Vermiform appendix (tissue), 1 donor: ENCODE results near the gene SP140.

DNA sequence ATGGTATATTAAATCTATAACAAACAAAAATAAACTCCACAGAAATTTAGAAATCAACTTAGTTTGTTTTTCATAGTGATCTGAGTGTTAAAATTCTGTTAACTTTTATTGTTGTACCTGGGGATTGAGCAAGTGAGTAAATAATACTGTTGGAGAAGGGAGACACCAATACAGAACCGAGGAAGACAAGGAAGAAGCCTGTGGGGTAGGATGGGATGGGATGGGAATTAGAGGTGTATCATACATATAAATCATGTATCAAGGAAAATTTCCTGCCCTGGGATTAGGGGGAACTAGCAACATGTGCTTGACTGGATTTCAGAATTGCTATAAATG lies 53.2 kb downstream of the SP110 start:
- PRO-cap = no peak

DNA sequence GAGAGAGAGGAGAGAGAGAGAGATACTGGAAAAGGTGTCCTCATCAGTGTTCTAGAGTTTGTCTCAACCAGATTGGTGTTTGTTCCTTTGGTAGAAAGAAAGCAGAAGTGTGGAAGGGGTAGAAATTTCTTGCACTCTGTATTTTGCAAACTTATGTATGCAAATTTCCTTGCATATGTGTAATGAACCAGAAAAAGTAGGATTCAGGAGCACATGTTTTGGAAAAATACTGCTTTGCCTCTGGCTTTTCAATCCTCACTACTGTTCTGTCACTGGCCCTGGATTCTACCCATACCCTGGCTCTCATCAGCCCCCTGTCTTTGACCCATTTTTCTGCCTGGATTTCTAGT lies 1.0 kb upstream of the SP140 start:
- PRO-cap = unidirectional peak, minus-strand start at position 109 of the sequence

GRCh38 chr2:230225371-230226257 lies at the start of gene SP140:
TSS of gene SP140 (plus strand) at chr2:230225736.
- PRO-cap = bidirectional peak, plus-strand start at chr2:230225742, minus-strand start at chr2:230225654

DNA sequence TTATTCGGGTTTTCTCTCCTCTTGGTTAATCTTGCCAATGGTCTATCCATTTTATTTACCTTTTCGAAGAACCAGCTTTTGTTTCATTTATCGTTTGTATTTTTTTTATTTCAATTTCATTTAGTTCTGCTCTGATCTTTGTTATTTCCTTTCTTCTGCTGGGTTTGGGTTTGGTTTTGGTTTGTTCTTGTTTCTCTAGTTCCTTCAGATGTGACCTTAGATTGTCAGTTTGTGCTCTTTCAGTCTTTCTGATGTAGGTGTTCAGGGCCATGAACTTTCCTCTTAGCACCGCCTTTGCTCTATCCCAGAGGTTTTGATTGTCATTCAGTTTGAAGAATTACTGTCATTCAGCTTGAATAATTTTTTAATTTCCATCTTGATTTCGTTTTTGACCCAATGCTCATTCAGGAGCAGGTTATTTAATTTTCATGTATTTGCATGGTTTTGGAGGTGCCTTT lies 36.8 kb downstream of the SP140 start:
- PRO-cap = unidirectional peak, plus-strand start at position 242 of the sequence

DNA sequence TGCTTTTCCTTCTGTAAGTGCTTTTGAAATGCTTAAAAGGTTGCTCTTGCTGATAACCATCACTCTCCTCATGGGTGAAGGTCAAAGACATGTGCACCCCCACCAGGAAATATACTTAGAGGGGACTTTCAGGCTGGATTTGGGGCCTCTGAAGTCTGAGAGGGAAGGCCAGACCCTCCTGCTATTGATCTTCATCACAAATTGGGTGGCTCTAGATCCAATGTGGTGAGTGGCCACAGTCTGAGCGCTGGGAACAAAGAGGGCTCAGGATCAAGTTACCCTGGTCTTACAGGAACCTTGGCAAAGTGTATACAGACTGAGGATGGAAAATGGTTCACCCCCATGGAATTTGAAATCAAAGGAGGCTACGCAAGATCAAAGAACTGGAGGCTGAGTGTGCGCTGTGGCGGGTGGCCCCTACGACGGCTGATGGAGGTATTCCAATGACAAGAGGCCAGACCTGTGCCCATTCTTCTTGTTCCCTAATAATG lies 24.2 kb upstream of the SP100 start:
- PRO-cap = no peak

- PRO-cap = unidirectional peak, plus-strand start at chr2:230411289
These were observed 5.0 kb upstream of the SP100 start for GRCh38 chr2:230411000-230411401.

GRCh38 chr2:230411402-230412117 lies 4.4 kb upstream of the SP100 start:
- PRO-cap = bidirectional peak, plus-strand start at chr2:230412023, minus-strand start at chr2:230411894

DNA sequence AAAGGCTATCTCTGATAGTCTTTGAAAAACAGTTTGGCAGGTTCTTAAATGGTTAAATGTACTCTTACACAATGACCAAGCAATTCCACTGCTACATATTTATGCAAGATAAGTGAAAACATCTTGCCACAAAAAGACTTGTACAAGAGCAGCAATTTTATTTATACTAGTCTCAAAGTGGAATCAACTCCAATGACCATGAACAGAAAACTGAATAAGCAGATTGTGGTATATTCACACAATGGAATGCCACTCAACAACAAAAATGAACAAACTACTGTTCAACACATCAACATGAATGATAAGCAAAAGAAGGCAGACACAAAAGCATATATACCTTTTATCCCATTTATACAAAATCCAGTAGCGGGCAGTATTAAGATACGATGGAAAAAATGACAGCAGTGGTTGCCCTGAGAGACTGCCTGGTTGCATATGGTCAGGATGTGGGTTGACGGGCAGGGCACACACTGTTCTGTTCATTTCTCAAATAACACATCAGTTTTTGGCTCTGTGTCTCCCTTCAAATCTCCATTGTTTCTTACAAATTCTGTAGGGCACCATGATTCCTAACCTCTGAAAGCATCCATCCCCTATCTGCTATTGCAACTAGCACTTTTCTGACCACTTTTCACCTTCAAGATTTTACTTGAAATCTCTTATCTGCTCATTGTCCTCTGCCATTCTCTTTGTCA lies 25.4 kb downstream of the SP100 start:
- PRO-cap = unidirectional peak, plus-strand start at position 442 of the sequence

DNA sequence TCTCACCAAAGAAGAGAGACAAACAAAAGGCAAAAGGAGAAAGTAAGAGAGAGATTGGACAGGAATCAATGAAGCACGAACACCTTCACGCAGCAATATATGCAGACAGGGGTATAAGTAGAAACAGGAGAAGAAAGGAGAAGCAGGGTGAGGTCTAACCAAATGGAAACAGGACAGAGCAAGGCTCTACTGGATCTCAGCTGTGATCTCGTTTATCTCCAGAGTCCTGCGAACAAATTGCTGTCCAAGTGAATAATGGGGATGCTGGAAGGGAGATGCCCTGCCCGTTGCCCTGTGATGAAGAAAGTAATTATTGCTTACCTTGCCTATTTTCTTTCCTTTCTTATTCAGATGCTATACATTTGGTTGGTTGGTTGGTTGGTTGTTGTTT lies 33.9 kb downstream of the SP100 start:
- PRO-cap = unidirectional peak, plus-strand start at position 126 of the sequence

- PRO-cap = no peak
These were observed 82.6 kb downstream of the SP100 start for GRCh38 chr2:230498633-230498908.

- PRO-cap = no peak
These were observed 11.1 kb downstream of the CAB39 start for GRCh38 chr2:230723725-230724216.

DNA sequence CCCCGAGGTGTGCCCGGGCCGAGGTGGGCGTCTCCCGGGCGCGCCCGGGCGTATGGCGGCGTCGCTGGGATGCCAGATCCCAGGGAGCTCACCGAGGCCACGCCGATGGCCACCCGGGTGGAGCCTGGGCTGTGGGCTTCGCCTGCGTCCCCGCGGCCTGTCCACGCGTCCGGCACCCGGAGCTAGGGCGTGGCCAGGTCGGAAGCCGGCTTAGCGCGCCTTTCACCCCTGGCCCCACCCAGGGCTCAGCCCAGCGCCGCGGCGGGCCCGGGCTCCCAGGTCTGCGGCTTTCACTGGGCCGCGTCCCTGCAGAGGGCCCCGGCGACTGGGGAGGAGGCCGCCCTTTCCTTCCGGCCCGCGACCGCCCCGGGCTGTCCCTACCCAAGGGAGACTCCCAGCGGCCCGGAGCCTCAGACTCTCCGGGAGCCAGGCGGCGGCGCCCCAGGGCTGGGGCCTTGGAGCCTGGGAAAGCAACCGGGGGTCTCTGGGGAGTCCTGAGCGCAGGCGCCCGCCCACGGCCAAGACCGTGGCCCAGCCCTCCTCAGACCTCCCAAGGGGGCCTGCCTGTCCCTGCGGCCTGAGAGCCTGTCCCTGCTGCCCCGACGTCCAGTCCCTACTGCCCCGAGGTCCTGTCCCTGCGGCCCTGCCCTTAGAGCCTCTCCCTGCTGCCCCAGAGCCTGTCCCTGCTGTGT lies 36.3 kb upstream of the ITM2C start:
- PRO-cap = no peak

DNA sequence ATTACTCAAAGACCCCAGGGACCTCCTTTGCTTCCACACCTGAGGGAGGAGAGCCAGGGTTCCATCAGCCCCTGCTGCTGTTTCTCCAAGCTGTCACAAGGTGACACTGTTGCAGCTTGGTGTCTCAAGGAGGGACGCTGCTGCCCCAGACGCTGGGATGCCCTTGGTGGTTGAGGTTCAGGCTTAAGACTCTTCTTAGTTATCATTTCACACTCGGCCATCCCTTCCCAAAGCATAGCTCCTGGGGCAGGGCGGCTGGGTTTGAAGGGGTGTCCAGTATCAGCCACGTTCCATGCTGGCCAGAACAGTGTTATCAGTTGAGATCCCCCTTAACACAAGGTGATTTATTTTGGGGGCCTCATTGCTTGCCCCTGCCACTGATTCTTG lies 22.8 kb downstream of the GPR55 start:
- PRO-cap = no peak

DNA sequence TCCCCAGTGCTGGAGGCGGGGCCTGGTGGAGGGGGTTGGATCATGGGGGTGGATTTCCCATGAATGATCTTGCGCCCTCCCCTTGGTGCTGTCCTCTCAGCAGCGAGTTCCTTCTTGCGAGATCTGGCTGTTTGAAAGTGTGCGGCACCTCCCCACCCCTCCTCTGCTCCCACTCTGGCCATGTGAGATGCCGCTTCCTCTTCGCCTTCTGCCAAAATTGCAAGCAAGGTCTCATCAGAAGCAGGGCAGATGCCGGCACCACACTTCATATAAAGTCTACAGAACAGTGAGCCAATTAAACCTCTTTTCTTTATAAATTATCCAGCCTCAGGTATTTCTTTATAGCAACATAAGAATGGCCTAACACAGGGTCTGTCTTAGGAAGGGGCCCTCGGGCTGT lies 18.6 kb upstream of the GPR55 start:
- PRO-cap = no peak

DNA sequence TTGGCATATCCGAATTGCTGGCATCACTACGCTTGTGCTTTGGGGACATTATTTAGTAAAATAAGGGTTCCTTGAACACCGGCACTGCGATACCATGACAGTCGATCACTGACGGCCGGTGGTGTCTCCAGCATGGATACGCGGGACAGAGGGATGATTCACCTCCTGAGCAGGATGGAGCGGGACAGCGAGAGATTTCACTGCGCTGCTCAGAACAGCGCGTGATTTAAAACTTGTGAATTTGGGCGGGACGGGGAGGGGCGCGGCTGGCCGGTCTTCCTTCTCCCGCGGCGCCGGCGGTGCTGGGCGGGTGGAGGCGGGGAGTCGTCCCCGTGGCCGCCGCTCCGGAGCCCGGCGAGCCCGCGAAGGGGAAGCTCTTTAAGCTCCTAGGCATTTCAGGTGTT lies 32.2 kb upstream of the GPR55 start:
- PRO-cap = no peak

DNA sequence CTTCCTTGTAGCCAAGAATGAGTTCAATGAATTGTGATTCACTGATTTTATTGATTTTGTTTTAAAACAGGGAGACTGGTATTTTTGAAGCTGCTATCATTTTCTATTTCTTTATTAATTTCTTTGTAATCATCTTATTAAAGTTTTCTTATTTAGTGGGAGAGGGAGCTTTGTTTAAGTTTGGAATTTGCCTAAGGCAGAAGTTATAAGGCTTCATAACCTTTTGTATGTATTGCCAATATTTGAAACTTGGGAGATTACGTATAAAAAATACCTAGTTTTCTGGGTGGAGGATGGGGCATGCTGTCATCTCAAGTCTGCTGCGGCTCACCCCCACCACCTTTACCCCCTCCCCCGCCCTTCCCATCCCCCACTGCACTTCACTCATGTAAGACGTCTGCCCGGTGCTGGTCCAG lies 7.9 kb upstream of the PSMD1 start:
- PRO-cap = no peak

GRCh38 chr2:231050096-231050889 lies 6.4 kb upstream of the PSMD1 start:
- PRO-cap = no peak

DNA sequence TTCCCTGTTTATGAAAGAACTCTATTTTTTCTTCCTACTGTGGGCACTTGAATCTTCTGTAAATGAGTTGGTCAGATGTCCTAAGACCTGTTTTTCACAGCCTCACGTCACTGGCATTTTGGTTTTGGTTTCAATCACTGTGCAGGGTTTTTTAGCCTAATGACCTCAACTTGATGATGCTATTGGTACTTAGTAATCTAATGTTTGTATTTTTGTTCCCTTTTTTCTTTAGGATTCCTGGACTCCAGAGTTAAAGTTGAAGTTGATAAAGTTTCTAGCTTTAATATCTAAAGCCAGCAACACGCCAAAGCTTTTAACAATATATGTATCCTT lies 24.0 kb downstream of the ARMC9 start:
- PRO-cap = no peak

DNA sequence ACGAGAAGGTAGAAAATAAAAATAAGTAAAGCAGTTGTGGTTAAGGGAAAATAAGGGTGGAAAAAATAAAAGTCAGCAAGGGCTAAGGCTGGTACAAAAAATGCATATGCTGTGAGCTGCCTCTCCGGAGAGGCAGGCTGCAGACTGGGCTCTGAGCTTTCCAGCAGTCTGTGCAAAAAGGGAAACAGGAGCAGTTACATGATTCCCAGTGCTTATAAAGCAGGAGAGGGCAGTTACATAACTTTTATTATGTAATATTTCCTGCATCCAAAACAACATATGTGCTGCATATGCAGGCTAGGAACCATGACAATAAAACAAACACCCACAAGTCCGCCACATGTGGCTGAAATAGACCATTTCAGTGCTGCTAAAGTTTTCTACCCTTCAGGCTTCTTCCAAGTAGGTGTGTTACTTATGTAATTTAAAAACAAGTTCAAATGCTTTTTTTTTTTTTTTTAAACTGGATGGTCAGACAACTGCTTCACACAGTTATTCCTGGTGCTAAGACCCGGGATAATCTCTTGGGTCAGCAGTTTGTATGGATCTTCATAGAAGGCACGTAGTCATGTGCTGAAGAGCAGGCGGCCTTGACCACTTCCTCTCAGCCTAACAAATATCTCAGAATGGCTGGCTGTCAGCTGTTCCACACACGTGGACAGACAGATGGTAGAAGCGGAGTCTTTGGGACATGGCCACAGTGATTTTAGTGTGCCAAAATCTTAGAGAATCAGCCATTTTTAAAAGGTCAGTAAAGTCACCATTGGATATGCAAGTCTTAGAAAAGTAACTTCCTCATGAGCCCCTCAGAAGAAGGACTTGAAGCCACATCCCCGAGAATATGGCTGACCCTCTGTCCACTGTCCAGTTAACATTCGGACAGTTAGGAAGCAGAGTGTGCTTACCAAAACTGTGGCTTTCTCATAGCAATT lies 43.5 kb downstream of the ARMC9 start:
- PRO-cap = no peak

DNA sequence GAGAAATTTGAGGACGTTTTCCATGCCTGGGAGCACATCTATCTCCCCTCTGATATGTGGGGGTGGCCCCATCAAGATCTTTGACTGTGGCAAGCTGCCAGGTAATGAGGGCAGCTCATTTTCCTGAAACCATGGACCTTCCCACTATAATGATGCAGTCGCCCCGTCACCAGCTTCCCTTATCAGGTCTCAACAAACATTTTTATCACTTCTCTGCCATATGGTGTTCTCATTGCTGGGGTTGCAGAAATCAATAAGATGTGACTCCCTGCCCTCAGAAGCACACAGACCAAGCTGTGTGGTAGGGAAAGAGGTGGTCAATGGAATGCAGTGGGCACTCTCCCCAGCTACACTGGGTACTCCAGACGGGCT lies 48.4 kb upstream of the B3GNT7 start:
- PRO-cap = bidirectional peak, plus-strand start at position 253 of the sequence, minus-strand start at position 82 of the sequence